Fibroblast of villous mesenchyme (primary cell): ENCODE measurements around a stretch of chr18.

DNA sequence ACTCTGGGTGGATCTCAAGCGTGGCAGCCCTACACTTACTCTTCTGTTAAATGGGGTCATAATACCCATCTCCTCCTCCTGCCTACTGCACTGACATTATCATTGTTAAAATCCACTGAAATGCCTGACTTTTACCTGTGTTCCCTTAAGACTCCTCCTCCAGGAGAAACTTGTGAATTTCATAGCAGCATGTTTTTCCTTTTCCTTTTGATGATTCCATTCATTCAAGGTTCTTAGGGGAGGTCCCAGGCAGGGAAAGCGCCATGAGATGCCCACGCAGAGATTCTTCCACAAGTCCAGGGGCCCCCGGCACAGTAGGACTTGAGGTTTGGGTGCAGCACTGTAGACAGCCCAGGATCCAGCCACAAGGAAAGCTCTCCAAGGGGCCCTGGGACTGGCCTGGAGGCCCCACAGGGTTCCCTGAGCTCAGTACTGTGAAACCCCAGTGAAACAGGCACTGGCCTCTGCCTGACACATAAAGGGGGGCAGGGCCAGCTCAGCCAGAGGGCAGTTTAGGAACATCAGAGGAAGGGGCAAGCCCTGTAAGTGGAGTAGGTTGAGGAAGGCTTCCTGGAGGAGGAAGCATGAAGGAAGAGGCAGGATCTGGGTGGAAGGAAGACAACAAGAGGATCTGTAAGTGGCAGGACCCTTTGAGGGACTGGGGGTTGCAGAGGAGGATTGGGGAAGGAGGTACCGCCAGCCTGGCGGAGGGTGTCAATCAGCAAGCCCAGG is 175.4 kb downstream of the SMAD7 start:
- CAGE, long polyA plus RNA, result no peak

- CAGE, long polyA plus RNA, result no peak
Observed at GRCh38 chr18:48833837-48834370, 116.9 kb downstream of the SMAD7 start.

DNA sequence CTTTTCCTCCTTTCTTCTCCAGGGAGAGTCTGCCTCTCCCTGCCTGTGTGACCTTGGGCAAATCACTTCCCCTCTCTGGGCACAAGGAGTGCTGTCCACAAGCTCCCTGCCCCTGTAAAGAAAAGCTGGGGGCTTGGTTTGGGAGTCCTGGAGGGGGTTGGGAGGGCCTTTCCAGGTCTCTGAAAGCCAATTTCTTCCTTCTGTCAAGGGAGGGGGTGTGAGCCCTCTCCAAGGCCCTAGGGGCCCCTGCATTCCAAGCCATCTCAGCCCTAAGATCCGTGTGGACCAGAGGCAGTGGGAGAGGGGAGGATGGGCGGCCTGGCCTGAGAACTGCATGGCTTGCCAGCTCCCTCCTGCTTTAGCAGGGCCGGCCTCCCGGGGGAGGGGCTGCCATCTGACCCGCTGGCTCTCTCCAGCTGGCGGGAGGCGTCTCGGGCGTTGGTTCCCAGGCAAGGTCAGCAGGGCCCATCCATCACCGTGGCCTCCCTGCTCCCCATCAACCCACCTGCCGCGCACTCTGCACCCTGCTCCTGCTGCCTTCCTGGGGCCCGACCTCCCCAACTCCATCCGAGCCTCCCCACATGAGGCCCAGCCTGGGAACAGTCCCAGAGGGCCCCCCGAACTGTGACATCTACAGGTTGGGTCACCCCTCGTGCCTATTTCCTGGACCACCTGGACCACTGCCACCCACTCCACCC is 61.4 kb downstream of the SMAD7 start:
- CAGE, long polyA plus RNA, result no peak

- CAGE, long polyA plus RNA, result no peak
Observed at GRCh38 chr18:48927677-48928225, 23.0 kb downstream of the SMAD7 start.

DNA sequence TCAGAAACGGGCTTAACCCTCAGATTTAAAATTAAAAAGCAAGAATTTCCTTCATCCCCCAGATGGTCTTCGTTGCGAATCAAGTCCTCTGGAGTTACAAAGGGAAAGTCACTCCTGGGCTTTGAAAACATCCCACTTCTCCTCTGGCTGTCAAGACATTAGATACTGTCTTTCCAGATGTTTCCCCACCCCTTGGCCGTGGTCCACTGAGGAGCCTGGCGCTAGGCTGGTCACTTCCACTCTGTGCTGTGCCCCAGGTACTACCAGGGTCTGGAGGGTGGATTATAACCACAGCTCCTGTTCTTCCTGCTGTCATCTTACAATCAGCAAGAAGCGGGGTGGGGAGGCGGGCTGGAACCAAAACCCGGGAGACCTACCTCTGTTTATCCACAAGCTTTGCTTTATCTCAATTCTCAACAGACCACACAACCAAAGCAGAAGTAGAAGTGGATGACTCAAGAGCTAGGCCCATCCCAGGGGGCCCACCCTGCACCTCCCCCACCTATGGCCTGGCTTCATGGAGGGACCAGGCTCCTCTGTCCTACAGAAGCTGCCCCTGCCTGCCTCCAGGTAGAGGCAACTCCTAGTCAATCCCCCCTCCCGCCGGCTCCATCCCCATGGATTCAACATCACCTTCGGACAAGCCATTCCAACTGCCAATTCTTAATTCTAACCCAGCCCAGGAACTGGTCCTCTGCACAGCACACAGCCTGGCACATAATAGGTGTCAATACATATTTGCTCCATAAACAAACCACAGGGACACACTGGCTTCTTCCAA is 17.8 kb downstream of the SMAD7 start:
- CAGE, long polyA plus RNA, result no peak

DNA sequence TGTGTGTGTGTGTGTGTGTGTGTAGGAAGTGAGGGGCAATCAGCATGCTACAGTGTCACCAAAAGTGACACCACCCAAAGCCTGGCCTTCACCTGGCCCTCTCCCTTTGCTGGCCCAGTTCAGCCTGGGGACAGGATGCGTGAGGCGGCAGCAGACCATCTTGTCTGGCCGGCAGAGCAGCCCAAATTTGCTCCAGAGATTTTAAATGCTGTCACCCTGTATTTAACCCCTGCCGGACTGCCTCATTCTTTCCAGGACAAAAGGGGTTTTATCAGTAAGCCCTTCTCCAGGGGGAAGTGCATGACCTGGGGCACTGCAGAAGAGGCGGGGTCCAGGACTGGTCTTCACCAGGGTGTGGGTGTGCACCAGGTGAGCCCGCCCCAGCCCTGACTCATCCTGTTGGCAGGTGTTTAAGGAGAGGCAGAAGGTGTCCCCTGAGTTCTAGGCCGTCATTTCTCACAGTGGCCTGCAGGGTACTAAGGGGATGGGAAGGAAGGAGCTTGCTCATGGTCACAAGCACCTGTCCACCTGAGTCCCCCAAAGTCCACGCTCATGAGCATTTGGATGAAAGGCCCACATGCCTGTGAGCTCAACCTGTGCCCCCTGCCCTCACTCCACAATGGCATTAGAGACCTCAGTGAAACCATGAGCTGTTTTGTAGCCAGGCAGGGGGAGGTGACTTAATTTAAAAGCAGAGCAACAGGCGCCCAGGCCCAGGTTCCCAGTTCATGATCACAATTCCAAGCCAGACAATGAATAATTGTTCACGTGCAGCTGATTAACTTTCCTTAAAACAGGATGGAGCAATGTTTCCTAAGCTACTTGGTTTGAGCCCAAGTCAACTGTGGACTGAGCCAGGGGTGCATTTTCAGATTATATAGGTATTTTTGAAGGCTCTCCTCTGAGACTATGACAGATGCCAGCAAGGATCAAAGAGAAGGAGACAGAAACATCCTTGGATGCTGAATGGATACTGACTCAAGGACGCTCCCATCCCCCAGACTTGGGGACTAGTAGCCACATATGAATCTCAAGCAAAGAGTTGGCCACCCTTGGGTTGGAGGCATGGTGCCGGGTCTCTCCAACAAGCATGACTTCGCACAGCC is 13.1 kb downstream of the SMAD7 start:
- CAGE, long polyA plus RNA, result no peak

DNA sequence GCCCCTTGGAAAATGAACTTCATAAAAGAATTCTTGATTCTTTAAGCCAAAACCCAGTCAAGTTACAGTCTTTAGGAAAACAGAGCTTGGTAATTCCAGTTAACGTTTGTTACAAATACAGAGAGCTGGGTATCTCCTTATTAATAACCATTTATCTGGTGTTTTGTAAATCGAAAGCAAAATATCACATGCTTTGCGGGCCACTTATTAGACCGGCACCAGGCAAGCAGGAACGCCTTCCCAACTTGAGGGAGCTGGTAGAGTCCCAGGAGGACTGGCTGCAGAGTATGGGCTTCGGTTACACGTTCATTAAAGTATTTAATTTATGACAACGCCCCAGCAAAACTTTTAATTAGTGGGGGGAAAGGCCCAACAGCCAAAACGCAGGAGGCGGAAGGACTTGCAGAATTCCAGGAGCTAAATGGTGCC is 3.7 kb downstream of the SMAD7 start:
- CAGE, long polyA plus RNA, result no peak

GRCh38 chr18:48947524-48947976 is 3.2 kb downstream of the SMAD7 start:
- CAGE, long polyA plus RNA, result no peak

DNA sequence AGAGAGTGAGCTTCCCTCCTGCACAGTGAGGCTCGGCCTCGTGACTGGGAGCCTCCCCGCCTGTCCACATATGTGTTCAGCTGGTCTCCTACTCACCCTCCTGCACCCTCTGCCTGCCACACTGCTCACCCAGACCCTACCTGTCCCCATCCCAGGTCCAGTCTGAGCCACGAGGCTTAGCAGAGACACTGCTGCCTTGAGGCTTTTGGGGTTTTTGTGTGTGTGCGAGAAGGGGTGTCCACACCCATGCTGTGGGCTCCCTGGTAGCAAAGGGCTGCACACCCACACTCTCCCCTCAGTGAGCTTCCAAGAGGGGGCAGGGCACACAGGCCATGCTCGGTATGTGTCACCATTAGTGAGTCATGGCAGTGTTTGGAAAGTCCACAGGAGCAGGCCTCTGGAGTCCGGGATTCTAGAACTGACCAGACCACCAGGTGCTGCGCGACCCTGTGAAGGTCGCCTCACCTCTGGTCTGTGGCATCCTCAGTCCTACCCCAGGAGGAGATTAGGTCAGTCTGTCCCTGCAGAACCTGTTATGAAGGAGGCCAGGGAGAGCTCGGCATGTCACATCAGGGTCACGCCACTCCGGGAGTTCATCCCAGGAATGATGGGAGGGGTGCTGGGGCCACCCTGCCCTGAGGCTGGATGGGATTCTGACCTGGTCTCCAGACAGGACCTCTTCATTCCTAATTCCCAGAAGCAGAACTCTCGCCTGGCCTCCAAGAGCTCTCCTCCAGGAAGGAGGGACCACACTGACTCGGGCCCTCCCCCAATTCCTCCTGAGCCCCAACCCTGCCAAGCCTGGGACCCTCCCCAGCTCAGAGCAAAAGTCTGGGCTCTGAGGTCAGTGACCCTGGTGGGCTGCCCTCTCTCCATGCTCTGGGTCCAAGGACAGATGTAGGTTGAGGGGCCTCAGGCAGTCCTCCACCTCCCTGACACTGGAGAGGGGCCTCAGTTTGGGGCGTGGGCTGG is 40.0 kb upstream of the SMAD7 start:
- CAGE, long polyA plus RNA, result no peak

- CAGE, long polyA plus RNA, result no peak
Observed at GRCh38 chr18:48992636-48993309, 42.0 kb upstream of the SMAD7 start.

DNA sequence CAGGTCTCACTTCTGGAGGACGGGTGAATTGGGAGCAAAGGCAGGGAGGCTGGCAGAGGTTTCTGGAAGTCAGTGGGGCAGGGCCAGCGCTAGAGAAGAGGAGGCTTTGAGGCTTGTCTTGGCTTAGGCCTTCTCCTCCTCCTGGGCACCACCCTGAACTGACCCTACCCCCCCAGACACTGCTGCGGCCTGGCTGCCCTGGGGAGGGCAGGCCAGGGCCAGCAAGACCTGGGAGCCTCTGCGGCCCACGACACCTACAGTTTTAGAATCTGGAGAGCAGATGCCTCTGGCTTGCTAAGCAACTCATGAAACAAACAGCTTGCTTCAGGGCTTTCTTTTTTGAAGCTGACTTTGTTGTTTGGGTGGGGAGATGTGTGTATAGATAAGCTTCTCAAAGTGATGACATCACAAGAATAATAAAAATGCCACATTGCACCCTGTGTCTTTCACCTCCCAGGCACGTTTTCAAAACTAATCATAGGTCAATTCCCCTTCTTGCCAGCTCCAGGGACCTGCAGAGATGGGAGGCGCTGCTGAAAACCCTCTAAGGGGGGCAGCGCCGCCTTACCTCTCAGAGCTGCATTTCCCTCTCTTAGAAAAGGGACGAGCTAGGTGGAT is 46.2 kb upstream of the SMAD7 start:
- CAGE, long polyA plus RNA, result no peak

- CAGE, long polyA plus RNA, result no peak
Observed at GRCh38 chr18:49459286-49459968, 1.0 kb downstream of the DYM start.

- CAGE, long polyA plus RNA, result no peak
Observed at GRCh38 chr18:49490542-49491021, 1.7 kb downstream of the RPL17 start.

DNA sequence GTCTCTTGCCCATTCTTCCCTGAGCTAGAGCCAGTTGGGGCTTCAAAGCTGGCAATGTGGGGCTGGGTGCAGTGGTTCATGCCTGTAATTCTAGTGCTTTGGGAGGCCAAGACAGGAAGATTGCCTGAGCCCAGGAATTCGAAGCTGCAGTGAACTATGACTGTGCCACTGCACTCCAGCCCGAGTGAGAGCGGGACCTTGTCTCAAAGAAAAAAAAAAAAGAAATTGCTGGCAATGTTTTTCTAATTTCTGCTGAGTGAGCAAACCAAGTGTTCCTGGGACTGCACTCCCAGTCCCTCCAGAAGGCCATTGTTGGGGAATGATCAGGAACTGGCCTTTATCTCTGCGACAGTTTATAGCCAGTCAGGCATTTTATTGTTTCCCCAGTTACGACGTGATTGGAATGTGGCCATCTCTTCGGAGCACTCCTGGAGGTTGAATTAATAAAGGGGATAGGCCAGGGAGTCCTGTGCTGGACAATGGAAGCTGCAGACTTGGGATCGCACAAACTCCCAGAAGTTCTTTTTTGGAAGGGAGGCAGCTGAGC is 57.1 kb downstream of the LIPG start:
- CAGE, long polyA plus RNA, result no peak

DNA sequence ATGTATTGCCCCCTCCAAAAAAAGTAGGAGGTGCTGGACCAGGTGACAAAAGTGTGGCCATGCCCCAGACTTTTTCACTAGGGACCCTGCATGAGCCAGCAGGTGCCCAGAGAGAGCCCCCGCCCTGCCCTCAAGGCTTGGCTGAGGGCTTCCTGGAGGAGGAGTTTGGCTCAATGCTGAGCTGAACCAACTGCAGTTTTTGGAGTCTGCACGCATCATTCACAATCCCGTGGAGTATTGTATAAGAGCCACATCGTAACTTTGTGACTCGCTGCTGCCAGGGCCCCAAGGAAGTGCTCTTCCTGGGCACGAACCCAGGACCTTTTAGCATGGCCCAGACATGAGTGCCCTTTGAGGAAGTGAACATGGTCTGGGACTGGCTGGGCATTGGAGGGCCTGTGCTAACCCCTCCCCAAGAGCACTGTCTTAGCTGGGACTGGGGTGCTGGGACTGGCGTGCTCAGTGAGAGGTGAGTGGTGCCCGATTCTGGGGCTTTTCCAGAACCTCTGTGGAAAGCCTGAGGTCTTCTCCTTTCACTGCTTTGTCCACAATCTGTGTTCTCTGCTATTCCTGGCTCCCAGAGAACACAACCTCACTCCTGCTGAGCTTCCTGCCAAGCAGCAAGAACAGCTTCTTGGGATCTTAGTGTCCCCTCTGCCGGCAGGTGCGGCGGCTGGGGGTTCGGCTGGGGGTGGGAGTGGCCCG is 88.6 kb downstream of the LIPG start:
- CAGE, long polyA plus RNA, result no peak

- CAGE, long polyA plus RNA, result no peak
Observed at GRCh38 chr18:49817906-49818585, 4.7 kb upstream of the ACAA2 start.

GRCh38 chr18:49832247-49832708 is 18.9 kb upstream of the ACAA2 start:
- CAGE, long polyA plus RNA, result no peak

GRCh38 chr18:49834294-49834722 is 21.0 kb upstream of the ACAA2 start:
- CAGE, long polyA plus RNA, result no peak

- CAGE, long polyA plus RNA, result no peak
Observed at GRCh38 chr18:49985994-49986493, 172.7 kb upstream of the ACAA2 start.

DNA sequence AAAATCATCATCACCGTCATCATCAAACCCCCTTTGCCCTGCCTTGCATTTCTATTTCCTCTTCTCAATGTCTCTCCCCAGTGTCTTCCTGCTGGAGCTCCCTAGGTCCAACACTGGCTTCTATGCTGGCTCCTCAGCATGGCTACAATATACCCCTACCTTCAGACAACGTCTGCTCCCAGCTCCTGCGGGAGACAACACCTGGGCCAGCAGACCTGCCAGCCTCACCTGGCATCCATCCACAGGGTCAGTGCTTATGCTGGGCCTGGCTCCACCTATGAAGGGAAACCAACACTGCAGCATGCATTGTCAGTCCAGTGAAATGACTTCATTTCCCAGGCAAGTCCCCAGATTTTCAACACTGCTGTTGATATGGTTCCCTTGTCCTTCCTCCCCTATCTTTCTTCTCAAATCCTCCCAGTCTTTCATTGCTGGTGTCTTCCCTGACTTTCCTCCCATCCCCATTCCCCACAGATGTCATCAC is 98.2 kb downstream of the MYO5B start:
- CAGE, long polyA plus RNA, result no peak